Jejunum (tissue), 1 donor: ENCODE measurements around a stretch of chr10.

GRCh38 chr10:95655419-95656203 is 900 bp downstream of the ALDH18A1 start:
- PRO-cap = bidirectional peak, plus-strand start at chr10:95655886, minus-strand start at chr10:95655616; unidirectional peak, plus-strand start at chr10:95655939

- PRO-cap = no peak
Measured at GRCh38 chr10:96056892-96057612, 13.7 kb downstream of the CCNJ start.

- PRO-cap = bidirectional peak, plus-strand start at chr10:96089672, minus-strand start at chr10:96089767; bidirectional peak, plus-strand start at chr10:96089961, minus-strand start at chr10:96089855; bidirectional peak, plus-strand start at chr10:96090280, minus-strand start at chr10:96090235
Measured at GRCh38 chr10:96089553-96090783, 40.1 kb upstream of the ZNF518A start.

- PRO-cap = no peak
Measured at GRCh38 chr10:96229550-96230344, 41.6 kb downstream of the BLNK start.

- PRO-cap = unidirectional peak, plus-strand start at chr10:96260294
Measured at GRCh38 chr10:96260055-96260560, 11.3 kb downstream of the BLNK start.

- PRO-cap = unidirectional peak, plus-strand start at chr10:96370076
Measured at GRCh38 chr10:96369778-96370350, 11.1 kb upstream of the OPALIN start.

- PRO-cap = no peak
Measured at GRCh38 chr10:96529982-96530970, 16.6 kb upstream of the TLL2 start.

DNA sequence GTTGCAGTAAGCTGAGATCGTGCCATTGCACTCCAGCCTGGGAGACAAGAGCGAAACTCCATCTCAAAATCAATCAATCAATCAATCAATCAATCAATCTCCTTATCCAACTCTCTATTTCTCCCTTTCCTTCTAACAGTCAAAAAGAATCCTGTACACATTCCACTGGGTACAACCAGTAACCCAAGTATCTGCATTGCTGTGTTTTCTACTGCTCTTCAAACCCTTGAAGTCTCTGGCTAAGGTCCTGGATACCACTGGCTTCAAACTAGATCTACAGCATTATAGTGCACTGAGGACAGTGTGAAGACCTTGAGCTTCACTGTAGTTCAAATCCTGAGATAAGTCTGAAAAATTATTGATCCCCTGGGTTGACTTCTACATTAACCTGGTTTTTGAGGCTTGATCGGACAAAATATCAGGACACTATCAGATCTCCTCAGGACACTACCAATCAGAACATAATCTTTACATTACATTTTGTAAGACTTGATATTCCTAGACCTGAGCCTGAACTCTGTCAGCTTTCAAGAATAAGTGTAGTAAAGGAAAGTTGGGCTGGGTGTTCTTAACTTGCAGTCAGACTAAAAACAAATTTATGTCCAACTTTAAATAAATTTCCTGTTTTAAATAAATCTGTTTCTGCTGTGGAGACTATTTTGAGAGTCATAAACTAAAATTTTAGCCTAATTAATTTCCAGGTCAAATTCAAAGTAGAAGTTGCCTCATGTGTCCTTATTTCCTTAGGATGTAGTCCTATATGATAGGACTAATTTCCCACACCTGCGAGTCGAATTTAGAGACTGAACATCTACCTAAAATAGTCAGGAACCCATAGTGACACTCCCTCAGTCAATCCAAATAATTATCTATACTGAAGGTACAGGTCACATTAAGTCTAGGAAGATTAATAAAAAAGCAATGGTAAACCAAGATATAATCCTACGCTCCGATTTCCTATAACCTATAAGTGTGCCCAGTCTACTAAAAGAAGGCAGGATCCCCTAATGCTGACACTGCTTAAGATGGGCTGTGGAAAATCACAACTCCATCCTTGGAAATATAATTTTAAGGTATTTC is 32.4 kb upstream of the TLL2 start:
- PRO-cap = no peak

- PRO-cap = no peak
Measured at GRCh38 chr10:96650932-96651686, 64.3 kb upstream of the TM9SF3 start.

DNA sequence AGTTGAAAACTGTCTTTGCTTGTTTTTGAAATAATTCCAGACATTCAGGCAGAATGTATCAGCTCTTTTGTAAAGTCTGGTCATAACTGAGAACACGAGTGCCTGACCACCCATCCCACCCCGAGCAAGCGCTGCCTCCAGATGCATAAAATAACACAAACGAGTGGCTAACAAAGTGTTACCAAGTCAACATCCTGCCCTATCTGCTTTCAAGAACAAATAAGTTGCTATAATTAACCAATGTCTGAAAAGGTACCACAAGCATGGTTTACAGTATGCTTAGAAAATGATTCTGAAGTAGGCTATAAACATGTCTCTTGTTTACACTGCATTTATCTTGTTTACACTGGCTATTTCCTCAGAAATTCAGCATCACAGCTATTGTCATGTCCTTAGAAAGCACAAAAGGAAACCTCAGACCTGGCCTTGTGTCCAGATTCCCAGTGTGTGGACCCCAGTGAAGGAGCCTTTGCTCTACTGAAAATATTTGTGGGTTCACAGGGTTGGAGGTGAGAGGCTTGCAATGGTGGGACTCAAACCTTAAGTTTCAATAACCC is 49.5 kb downstream of the PIK3AP1 start:
- PRO-cap = no peak

DNA sequence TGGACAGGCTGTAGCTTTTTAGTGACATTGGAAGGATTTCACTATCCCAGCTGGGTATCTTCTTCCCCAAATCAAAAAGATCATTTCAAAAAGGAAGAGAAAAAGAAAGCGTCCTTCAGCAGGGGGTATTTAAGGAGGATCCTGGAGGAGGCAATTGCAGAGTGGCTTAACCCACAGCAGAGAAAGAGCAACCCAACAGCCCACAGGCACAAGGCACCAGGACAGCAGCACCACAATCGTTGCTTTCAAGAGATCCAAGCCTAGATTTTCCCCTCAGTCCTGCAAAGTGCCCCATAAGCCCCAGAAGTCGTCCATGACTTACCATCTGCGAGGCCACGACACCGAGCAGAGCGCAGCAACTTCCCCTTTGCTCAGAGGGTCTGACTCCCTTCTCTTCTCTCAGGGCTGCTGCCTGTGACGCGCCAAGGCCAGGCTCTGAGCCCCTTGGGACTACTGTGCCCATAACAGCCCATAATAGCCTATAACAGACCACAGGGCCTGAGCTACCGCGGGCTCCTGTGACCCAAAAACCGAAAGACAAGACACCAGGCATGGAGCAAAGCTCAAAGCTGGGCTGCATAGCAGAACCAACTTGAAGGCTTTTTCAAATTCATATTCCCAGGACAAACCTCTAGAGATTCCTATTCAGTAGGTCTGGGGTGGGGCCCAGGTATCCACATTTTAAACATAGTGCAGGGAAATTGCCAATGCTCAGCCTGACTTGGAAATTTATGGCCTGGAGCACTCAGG is 19.7 kb downstream of the PIK3AP1 start:
- PRO-cap = no peak

- PRO-cap = no peak
Measured at GRCh38 chr10:96721309-96721715, 998 bp upstream of the PIK3AP1 start.

- PRO-cap = no peak
Measured at GRCh38 chr10:96747762-96748351, 27.5 kb upstream of the PIK3AP1 start.

GRCh38 chr10:96798474-96799126 is 33.5 kb upstream of the LCOR start:
- PRO-cap = no peak

DNA sequence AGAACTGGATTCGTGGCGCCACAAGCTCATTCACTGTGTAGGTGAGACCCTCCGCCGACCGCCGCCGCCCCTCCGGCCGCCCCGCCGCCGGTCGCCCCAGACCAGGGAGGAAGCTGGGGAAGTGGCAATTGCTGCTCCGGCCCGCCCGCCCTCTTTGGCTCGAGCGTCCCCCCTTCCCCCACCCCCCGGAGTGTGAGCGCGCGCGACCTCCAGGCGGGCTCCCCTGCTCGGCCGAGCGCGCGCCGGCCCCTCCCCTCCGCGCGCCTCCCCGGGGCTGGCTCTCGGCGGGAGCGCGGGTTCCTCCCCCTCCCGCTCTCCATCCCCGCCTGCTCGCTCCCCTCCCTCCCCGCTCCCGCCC is 240 bp downstream of the LCOR start:
- PRO-cap = bidirectional peak, plus-strand start at position 319 of the sequence, minus-strand start at position 156 of the sequence

DNA sequence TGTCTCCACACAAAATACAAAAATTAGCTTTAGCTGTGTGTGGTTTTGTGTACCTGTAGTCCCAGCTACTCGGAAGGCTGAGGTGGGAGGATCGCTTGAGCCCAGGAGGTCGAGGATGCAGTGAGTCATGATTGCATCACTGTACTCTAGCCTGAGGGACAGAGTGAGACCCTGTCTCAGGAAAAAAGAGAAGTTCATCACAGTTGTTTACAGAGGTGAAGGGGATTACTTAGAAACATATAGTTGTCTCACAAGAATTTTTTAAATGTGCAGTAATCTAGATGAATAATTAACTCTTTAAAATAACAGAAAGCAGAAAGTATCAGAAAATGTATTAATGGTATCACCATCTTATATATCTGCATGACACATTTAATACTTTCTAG is 8.9 kb downstream of the LCOR start:
- PRO-cap = no peak

DNA sequence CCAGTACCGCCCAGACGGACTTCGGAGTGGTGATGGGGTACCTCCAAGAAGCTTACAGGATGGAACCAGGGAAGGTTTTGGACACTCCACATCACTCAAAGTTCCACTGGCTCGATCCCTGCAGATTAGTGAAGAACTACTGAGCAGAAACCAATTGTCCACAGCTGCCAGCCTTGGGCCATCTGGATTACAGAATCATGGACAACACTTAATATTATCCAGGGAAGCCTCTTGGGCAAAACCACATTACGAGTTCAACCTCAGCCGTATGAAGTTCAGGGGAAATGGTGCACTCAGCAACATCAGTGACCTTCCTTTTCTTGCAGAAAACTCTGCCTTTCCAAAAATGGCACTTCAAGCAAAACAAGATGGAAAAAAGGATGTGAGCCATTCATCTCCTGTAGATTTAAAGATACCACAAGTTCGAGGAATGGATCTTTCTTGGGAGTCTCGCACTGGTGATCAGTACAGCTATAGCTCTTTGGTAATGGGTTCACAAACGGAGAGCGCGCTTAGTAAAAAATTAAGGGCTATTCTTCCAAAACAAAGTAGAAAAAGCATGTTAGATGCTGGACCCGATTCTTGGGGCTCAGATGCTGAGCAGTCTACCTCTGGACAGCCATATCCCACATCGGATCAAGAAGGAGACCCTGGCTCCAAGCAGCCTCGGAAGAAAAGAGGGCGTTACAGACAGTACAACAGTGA is 123.0 kb downstream of the LCOR start:
- PRO-cap = no peak

DNA sequence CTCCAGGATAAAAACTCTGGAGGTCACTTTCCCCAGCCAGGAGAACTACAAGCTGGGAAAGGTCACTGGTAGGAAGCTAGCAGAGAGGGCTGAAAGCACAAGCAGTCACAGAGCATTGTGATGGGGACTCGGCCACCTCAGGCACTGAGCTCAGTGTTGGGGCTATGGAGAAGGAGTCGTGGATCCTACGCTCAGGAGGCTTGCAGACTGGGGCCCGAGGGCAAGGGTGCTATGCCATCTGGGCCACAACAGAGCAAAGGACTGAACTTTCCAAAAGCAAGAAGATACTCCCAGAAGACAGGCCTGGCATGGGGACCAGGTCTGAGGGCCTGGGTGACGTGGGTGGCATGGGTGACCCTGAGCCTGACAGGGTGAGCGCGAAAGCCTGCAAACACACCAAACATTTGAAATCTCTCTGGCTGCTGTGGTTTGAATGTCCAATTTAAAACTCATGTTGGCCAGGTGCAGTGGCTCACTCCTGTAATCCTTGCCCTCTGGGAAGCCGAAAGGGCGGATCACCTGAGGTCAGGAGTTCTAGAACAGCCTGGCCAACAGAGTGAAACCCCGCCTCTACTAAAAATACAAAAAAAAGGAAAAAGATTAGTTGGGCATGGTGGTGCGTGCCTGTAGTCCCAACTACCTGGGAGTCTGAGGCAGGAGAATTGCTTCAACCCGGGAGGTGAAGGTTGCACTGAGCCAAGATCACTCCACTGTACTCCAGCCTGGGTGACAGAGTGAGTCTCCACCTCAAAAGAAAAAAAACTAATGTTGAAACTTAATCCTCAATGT is 9.9 kb upstream of the ARHGAP19 start:
- PRO-cap = no peak

DNA sequence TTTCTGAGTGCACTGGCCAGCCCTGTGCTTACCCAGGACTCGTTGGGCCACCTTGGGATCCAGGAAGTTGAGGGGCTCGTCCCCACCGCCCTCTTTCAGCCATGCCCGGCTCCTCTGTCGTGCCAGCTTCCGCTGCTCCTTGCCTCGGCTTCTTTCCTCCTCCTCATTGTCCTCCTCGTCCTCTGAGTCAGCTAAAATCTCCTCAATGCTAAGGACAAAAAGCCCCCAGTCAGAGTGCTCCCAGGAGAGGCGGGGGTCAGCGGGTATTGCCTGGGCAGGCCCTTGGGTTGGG is 31.8 kb upstream of the FRAT2 start:
- PRO-cap = no peak

- PRO-cap = no peak
Measured at GRCh38 chr10:97366706-97367657, 32.5 kb upstream of the FRAT2 start.